SK-N-SH (cell line): ENCODE data around the gene DCAF4L1.

GRCh38 chr4:40200939-40201239 is 4.1 kb downstream of the RHOH start:
- RRBS, result no CpG with 5 or more reads among the region's 7 CpGs
CAGE:
- cytosol, long polyA plus RNA, result no peak
- long polyA plus RNA, result no peak
- nucleus, long polyA plus RNA, result no peak

DNA sequence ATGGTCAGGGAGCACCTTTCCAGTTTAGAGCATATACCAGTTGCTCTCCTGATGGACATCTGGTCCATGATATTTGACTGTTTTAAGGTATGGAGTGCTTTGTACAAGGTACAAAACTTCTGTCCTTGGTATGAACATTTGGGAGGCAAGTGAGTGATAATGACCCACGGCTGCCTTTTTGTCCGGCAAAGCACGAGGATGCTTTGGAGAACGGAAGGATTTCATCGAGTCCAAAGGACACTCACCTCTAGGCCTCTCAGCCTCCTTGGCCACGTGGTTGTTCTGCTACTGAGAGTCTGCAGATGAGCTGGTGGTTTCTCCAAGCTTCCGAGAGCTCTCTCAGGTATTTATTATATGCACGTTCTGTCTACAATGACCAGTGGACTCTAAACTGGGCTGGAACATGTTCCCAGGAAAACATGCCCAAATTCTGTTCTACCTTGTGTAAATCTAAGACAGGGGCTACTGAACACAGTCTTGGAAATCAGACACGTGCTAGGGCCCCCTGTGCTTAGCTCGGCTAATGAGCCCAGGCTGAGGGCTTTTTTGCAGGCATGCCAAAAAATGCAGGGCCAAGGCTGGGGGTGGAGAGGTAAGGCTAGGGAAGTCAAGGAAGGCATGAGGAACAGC is 21.2 kb downstream of the RHOH start:
- RRBS, result no CpG with 5 or more reads among the region's 10 CpGs
CAGE:
- cytosol, long polyA plus RNA, result no peak
- long polyA plus RNA, result no peak
- nucleus, long polyA plus RNA, result no peak

DNA sequence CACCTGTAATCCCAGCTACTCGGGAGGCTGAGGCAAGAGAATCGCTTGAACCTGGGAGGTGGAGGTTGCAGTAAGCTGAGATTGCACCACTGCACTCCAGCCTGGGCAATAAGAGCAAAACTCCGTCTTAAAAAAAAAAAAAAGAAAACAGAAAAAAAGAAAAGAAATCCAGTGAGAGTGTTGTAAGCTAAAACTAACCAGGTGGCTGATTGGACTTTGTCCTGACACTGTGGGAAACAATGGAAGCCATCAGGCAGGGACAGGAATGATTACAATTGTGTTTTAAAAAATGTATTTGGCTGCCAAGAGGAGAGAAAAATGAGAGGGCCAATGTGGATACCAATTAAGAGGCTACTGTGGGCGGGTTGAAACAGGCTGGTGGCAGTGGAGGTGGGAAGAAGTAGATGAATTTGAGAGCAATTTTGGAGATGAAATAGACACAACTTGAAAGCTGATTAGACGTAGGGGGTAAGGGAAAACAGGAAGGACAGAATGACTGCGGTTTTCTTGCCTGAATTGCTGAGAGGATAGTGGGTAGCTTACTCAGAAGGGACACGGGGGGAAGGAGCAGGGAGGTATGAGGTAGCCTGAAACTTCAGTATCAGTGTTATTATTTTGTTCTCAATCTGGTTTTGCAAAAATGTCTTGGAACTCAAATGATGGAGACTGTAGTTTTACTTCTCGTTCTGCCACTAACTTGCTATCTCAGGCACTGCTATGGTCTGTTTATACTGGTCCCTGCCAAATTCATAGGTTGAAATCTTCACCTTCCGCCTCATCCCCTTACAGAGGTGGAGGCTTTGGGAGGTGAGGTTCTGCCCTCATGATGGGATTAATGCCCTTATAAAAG is 45.6 kb upstream of the CHRNA9 start:
- RRBS, result no CpG with 5 or more reads among the region's 9 CpGs
CAGE:
- cytosol, long polyA plus RNA, result no peak
- long polyA plus RNA, result no peak
- nucleus, long polyA plus RNA, result no peak

GRCh38 chr4:40369829-40370048 is 34.6 kb downstream of the CHRNA9 start:
CAGE:
- cytosol, long polyA plus RNA, result no peak
- long polyA plus RNA, result no peak
- nucleus, long polyA plus RNA, result no peak

GRCh38 chr4:40422939-40423365 is 87.8 kb downstream of the CHRNA9 start:
- RRBS, result no CpG with 5 or more reads among the region's 9 CpGs
CAGE:
- cytosol, long polyA plus RNA, result no peak
- long polyA plus RNA, result no peak
- nucleus, long polyA plus RNA, result no peak

- RRBS, result no CpG with 5 or more reads among the region's 6 CpGs
CAGE:
- cytosol, long polyA plus RNA, result no peak
- long polyA plus RNA, result no peak
- nucleus, long polyA plus RNA, result no peak
These were observed 127.3 kb downstream of the CHRNA9 start for GRCh38 chr4:40462328-40462842.

GRCh38 chr4:40500927-40501247 is 128.8 kb downstream of the RBM47 start:
- RRBS, result no CpG with 5 or more reads among the region's 5 CpGs
CAGE:
- cytosol, long polyA plus RNA, result no peak
- long polyA plus RNA, result no peak
- nucleus, long polyA plus RNA, result no peak

DNA sequence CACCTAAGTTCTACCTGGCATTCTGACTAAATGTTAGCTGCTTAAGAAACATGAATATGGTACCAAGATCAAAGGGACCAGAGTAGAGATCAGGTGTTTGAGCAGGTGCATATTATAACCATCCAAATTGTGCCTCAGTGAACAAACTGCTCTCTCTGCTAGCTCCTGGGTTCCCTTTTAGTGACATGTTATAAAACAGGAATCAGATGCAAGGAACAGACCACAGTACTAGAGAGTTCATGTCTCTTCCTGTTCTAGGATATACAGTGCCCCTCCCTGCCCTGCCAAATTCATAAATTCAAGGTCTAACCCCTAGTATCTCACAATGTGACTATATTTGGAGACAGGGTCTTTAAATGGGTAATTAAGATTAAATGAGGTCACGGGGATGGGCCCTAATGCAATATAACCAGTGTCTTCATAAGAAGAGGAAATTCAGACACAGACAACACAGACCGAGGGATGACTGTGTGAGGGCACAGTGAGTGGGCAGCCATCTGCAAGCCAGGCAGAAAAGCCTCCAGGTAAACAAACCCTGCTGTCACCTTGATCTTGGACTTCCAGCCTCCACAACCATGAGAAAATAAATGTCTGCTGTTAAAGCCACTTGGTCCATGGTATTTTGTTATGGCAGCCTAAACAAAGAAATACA is 82.6 kb downstream of the RBM47 start:
- RRBS, result no CpG with 5 or more reads among the region's 2 CpGs
CAGE:
- cytosol, long polyA plus RNA, result no peak
- long polyA plus RNA, result no peak
- nucleus, long polyA plus RNA, result no peak

- RRBS, result no CpG with 5 or more reads among the region's 9 CpGs
CAGE:
- cytosol, long polyA plus RNA, result no peak
- long polyA plus RNA, result no peak
- nucleus, long polyA plus RNA, result no peak
These were observed 73.8 kb downstream of the NSUN7 start for GRCh38 chr4:40823402-40824038.

- RRBS, result no CpG with 5 or more reads among the region's 8 CpGs
CAGE:
- cytosol, long polyA plus RNA, result no peak
- long polyA plus RNA, result no peak
- nucleus, long polyA plus RNA, result no peak
These were observed 92.9 kb downstream of the NSUN7 start for GRCh38 chr4:40842522-40843143.

DNA sequence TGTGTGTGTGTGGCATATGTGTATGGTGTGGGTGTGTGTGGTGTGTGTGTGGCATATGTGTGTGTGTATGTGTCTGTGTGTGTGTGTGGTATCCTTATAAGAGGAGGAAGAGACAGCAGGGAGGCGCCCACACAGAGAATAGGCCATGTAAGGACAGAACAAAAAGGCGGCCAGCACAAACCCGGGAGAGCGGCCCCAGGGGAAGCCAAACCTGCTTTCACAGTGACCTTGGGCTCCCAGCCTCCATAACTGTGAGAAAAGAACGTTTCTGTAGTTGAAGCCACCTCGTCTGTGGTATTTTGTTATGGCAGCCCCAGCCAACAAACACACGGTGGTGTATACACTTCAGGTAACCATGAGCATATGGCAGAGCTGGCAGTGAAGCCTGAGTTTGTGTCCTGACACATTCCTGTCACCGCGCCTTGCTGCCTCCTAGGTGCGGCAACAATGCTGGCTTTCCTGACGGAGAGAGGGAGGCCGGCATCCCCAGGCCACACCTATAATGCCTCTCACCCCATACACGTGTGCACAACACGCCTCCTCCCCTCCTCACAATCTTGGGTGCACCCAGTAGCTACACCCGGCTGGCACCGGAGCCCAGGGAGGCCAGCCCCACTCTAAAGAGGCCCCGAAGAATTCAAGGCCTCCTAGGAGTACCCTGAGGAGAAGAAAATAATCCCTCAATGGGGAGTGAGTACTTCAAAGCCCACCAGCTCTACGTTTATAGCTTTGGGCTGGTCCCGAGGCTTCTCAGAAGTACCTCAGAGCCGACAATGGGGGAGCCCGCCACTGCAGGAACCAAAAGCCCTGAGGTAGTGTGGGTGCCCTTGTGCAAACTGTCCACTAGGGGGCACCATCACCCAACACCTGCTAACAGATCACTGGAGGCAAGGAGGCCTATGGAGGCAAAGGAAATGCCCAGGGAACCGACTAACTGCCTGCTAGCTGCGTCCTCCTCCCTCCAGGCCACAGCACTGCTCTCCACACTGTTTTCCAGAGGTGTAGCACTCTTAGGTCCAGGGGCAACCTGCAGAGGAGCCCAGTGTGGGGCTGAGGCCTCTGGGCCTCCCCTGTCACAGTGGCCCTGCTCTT is 158.6 kb downstream of the NSUN7 start:
- RRBS, result 98% methylated on average over 2 of the region's 23 CpGs
CAGE:
- cytosol, long polyA plus RNA, result no peak
- long polyA plus RNA, result no peak
- nucleus, long polyA plus RNA, result no peak

GRCh38 chr4:40990394-40991130 is 223.8 kb downstream of the APBB2 start:
- RRBS, result no CpG with 5 or more reads among the region's 4 CpGs
CAGE:
- cytosol, long polyA plus RNA, result no peak
- long polyA plus RNA, result no peak
- nucleus, long polyA plus RNA, result no peak

DNA sequence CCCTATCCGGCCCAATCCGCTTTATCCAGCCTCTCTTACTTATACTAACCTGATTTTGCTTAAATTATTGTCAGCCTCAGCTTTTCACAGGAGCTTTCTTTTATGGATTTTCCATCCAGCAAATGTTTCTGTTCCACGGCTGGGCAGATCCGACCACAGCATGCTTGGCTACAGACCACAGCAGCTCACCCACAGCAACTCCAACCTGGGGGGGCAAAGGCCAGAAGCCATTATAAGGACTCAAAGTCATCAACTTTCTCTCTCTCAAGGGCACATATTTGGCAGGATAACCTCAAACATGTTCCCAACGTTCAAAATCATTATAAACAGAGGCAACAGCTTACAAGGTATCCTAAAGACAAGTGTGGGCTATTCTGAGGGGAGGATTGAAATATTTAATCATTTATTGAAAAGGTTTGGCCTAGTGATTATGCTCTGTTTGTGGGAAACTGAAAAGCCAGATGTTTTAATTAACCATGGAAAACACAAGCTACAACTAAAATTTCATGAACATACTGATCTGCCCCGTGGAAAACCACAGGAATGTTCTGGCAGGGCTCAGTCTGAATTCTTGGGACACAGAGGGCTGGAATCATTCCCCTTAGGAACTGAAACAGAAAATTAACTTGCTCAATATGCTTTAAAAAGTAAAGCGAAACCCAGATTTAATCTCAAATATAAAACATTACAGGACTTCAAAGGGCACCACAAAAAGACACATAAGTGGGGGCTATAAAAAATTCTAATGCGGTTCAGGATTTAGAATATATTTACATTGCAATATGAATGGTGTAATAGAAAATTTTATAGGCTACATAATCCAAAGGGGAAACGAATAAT is 71.2 kb downstream of the APBB2 start:
- RRBS, result no CpG with 5 or more reads among the region's 9 CpGs
CAGE:
- cytosol, long polyA plus RNA, result no peak
- long polyA plus RNA, result no peak
- nucleus, long polyA plus RNA, result no peak

GRCh38 chr4:41318757-41319197 is 62.0 kb downstream of the UCHL1 start:
- RRBS, result no CpG with 5 or more reads among the region's 3 CpGs
CAGE:
- cytosol, long polyA plus RNA, result no peak
- long polyA plus RNA, result no peak
- nucleus, long polyA plus RNA, result no peak

GRCh38 chr4:41361176-41361352 is 104.3 kb downstream of the UCHL1 start:
- RRBS, result 3% methylated on average over 3 of the region's 15 CpGs
CAGE:
- cytosol, long polyA plus RNA, result no peak
- long polyA plus RNA, result no peak
- nucleus, long polyA plus RNA, result no peak

DNA sequence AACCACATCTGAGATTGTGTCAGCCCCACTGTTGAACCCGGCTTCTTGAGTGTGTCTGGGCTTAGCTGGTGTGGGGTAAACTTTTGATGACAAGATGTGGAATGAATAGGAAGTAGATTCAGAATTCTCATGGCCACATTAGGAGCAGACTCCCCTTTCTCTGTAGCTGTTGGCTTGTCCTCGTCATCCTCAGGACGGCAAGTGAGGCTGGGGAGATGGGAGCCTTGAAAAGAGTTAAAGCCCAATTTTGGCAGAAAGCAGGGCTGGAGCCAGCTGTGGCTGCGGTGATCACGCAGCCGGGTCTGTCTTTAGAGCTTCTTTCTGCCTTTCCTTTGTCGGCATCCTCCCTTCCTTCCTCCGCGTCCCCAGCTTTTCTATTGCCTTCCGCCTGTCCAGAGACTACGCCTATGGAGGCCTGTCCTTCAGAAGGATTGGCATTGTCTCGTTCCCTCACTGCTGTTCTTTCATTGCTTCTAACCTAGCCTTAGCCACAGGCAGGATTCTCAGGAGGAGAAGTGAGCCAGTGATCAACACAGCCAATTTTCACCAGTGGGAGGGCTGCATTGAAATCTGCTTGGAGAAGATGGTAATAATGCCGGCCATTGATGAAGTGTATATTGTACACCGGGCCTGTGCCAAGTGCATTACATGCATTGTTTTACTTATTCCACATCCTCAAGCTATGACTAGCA is 22.9 kb upstream of the LIMCH1 start:
- RRBS, result no CpG with 5 or more reads among the region's 14 CpGs
CAGE:
- cytosol, long polyA plus RNA, result no peak
- long polyA plus RNA, result no peak
- nucleus, long polyA plus RNA, result no peak

GRCh38 chr4:41959613-41960198 is 21.9 kb upstream of the DCAF4L1 start:
- RRBS, result no CpG with 5 or more reads among the region's 1 CpG
CAGE:
- cytosol, long polyA plus RNA, result no peak
- long polyA plus RNA, result no peak
- nucleus, long polyA plus RNA, result no peak

DNA sequence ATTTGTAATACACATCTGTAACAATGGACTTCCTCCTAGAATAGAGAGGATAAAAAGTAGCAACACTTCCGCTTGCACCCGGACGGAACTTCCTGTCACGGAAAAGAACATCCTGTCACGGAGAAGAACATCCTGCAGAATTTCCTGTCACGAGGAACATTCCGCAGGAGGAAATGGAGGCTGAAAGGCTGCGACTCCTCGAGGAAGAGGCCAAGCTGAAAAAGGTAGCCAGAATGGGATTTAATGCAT is at the start of gene DCAF4L1:
Gene DCAF4L1, plus strand, starts transcription at position 137 of the 249 bp plus-strand sequence.
- RRBS, result no CpG with 5 or more reads among the region's 9 CpGs
CAGE:
- cytosol, long polyA plus RNA, result no peak
- long polyA plus RNA, result no peak
- nucleus, long polyA plus RNA, result no peak

GRCh38 chr4:44025355-44025782 is 423.2 kb downstream of the KCTD8 start:
- RRBS, result 31% methylated on average over 1 of the region's 2 CpGs
CAGE:
- cytosol, long polyA plus RNA, result no peak
- long polyA plus RNA, result no peak
- nucleus, long polyA plus RNA, result no peak

GRCh38 chr4:44817749-44818120 is 91.4 kb upstream of the GNPDA2 start:
- RRBS, result no CpG with 5 or more reads among the region's 2 CpGs
CAGE:
- cytosol, long polyA plus RNA, result no peak
- long polyA plus RNA, result no peak
- nucleus, long polyA plus RNA, result no peak